ENCODE measurements around the genes ADISSP and PANK2.

DNA sequence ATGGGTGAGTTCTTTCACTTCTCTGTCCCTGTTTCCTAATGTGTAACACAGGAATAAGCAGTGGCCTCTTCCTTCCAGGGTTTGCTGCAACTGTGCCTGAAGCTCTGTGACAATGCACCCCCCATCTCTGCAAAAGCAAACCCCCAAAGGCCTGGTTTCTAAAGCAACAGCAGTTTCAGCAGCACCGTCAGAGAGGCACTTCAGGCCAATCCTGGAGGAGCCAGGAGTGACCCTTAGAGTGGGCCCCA, 2.2 kb downstream of the ADISSP start:
- RRBS, result no CpG with 5 or more reads among the region's 1 CpG

DNA sequence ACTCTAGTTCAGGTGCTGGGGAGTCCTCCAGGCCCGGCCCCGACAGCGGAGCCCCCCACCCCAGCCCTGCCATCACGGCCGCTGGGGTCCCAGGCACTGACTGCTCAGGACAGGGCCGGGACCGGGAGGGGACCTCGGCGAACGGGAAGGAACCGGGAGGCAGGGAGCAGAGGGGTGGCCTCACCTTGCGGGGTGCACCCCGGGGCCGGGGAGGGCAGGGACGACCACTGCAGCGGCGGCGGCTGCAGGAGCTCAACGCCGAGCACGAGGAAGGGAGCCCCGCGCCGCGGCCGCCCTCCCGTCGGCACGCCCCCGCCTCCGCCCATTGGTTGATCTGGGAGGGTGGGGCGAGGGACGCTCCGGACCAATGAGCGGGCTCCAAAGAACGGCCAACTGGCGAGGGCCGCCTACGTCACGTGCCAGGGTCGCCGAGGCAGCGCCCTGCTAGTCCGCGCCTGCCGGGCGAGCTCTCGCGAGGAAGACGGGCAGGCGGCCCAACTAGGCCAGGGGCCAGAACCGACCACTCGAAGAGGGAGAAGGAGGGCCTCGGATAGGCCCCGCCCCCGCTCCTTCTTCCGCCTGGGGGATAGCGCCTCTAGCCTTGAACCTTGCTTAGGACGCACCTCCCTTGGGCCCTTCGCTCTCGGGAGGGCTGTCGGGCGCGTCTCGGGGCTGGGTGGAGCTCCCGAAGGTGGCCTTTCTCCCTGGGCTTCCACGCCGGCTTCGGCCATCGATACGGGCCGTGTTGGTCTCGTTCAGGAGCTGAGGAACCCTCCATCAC, at the start of gene ADISSP:
Gene ADISSP, minus strand, starts transcription at position 275 of the 781 bp plus-strand sequence.
- RRBS, result under 1% methylated on average over 7 of the region's 73 CpGs

DNA sequence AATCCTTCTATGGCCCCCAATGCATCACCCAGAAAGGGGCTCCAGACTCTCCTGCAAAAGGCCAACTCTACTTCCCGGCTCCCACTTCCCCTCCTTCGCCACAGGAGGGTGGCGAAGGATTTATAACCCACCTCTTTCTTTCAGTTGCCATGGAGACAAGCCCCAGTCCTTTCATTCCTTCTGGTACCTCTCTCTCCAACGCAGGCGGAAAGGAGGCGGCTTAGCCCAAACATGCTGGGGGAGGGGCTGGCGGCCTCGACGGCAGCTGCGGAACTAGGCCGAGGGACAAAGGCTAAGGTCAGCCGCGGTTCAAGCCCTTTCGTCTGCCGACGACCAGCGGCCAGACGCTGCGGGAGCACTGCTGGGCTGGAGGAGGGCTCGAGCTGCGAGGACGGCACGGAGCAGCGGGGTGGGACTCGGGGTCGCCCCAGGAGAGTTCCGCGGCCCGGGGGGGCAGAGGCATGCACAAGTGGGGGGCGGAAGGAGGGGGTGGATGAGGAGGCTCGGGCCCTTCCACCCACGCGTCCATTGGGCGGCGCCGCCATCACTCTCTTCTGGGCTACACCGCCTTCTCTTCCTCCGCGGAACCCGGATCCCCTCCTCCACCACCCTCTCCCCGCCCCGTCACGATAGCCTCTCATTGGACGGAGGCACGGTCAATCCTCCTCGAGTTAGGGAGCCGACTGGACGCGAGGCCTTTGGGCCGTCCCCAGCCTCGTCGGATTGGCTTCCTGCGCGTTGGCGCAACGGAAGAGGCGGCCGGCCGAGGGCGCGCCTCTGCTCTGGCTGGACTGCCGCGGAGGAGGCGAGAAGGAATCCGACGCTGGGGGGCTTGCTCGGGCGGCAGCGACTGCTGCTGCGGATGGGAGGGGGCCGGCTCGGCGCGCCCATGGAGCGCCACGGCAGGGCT, at the start of gene PANK2:
Gene PANK2, plus strand, starts transcription at position 780 of the 910 bp plus-strand sequence.
- RRBS, result under 1% methylated on average over 6 of the region's 76 CpGs

DNA sequence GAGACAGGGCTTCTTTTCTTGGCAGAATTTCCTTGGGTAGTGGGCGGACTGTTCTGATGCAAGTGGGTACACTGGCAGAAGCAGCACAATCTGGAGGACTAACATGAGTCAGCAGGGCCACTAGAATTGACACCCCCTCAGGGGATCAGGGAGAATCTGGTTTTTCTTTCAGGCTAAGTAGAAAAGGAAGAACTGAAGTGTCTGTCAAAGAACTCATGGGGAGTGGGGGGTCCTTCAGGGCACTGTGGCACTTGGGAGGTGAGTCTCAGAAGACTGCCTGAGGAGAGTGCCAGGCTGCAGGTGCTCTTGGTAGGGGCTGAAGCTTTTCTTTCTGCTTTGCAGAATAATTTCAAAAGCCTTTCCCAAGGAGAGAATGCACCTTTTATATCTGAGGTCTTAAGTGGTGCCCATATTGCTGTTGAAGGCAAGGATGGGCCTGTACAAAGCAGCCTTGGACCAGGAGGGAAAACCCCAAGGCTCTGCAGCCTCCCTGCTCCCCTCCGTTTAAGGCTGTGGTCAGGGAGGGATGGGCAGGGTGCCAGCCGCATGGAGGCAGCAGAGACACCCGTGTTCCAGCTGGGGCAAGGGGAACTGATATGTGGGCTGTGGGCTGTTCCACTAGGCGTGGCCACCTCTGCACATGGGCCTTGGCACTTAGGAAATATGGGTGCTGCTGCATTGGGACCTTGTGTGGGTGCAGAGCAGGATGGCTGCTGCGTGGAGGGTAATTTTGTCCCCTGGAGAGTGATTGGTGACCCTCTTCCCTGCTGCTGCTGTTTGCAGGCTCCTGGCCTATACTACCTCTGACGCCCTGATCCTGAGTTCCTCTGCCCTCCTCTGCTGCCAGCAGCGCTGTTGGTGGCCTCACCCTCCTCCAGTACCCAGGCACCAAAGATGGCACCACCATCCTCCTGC, 35.0 kb downstream of the PANK2 start:
- RRBS, result no CpG with 5 or more reads among the region's 8 CpGs

DNA sequence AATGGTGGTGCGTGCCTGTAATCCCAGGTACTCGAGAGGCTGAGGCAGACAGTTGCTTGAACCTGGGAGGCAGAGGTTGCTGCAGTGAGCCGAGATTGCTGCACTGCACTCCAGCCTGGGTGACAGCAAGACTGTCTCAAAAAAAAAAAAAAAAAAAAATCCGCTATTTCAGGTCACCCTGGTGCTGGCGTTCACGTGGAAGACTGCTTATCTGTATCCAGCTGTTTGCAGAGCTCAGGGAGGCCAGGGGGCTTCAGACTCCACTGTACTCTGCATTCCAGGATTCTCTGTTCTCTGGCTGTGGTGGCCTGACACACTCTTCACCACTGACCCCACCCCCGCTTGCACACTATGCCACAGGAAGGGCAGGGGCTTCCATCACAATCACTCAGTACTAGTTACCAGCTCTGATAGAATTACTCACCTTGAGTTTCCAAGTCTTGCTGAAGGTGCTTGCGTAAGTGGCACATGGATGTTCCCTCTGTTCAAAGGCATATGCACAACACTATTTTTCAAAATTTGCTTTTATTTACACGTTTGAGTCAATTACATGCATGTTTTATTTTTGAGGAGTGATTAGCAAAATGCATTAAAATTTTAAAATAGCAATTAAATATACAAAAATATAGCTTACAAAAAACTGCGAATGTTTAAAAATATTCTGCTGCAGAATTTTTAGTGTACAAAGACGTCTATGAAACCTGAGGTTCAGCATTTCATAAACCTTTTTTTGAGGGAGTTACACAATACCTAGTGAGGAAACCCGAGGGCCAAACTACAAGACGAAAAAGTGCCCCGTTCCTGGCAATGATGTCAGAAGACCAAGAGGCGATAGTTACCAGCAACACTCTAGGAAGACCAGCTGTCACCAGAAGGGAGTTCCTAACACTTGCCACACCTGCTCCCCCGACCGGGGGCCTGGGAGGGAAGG, 37.9 kb downstream of the PANK2 start:
- RRBS, result no CpG with 5 or more reads among the region's 17 CpGs

- RRBS, result no CpG with 5 or more reads among the region's 15 CpGs
These were observed 39.9 kb upstream of the SMOX start for GRCh38 chr20:4108607-4109283.

DNA sequence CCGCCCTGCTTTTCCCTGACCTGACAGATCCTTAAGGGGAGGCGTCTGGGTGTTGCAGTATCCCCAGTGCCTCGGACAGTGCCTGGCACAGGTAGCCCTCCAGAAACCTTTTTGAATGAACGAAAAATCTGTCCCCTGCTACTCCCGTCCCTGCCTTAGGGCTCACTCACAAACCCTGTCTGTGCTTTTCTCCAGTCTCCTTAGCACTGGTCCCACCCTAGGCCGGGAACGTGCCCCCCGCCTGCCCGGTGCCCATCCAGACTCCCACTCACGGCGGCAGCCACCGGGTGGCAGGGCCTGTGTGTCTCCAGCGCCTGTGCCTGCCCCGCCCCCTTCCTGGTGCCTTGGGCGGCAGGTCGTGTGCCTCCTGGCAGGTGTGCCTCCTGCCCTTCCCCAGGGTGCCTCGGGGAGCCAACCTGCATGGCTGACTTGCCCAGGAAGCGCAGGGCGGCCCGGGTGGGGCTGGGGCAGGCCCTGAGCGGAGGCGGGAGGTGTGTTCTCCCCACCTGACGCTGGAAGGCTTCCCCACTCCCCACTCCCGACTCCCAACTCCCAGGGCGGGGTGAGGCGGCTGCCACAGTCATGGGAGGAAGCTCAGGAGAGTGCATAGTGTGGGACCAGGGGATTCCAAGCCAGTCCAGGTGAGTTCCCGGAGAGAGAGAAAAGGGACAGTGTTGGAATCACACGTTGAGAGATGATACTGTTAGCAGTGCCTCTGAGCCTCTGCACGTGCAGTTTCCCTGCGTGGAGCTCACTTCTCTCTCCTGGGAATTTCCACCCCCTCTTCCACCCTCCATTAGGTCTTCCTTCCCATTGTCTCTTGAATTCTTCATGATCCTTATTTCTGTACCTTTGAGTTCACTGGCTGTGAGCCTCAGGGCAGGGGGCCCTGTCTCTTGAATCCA, 13.3 kb downstream of the SMOX start:
- RRBS, result no CpG with 5 or more reads among the region's 30 CpGs

DNA sequence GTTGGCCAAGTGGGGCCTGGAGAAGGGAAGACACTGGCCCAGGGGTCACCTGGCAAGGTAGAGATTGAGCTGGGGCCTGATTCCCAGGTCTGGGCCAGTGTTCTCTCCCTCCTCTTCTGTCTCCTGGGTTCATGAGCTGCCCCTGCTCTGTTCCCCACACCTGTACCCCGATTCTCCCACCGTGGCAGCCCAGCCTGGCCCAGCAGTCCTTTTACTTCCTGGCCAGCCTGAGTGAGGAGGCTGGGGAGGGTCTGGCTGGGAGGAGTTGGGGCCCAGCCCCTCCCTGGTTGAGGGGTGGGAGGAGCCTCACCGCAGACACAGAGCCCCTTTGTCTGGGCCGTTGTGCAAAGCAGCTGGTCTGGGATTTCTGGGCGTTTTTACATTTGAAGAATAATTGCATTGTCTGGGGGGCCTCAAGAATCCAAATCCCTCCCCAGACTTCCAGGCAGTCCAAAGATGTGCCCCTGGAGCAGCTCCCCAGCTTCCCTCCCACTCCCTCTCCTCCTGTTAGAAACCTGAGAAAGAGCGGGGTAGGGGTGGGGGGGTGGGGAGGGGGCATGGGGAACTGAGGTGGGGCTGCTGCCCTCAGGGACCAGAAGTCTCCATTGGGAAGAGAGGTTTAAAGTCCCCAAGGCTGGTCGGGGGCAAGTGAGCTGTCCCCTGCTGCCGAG, 19.1 kb downstream of the SMOX start:
- RRBS, result no CpG with 5 or more reads among the region's 8 CpGs

GRCh38 chr20:4171381-4172055, 22.9 kb downstream of the SMOX start:
- RRBS, result no CpG with 5 or more reads among the region's 14 CpGs

GRCh38 chr20:4183265-4183481, 34.5 kb downstream of the SMOX start:
- RRBS, result no CpG with 5 or more reads among the region's 6 CpGs

DNA sequence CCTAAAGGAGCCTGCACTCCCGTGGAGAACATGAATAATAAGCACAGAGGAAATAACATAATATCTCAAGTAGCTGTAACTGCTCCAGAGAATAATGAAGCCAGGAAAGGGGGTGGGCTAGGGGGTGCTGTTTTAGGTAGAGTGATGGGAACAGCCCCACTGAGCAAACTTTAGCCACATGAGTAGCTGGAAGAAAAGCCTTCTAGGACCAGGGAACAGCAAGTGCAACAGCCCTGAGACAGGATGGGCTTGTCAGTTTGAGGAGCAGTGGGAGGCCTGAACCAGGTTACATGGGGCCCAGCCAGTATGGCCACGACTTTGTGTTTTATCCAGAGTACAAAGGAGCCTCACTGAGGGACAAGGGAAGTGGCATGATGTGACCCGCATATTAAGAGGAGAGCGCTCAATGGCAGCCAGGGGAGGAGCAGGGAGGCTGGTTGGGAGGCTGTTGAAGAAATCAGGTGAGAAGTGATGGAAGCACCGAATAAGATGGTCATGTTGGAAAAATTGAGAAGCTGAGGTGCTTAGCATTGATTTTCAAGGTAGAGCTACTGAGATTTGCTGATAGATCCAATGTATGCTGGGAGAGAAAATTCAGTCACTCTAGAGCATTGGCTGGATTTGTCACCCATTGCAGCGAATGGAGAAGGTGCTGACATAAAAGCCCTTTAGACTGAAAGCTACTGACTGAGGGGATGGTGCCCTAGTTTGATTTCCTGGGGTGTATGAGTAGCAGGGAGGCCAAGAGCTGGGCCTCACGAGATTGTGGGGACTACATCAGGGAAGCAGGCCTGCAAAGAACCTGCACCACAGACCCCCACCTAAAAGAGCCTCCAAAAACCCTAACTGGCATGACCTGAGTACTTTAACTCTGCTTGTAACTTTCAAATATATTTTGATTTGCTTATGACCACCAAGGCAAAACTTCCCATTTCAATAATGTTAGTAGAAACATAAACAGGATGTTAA, 11.4 kb downstream of the PRNP start:
- RRBS, result no CpG with 5 or more reads among the region's 7 CpGs

DNA sequence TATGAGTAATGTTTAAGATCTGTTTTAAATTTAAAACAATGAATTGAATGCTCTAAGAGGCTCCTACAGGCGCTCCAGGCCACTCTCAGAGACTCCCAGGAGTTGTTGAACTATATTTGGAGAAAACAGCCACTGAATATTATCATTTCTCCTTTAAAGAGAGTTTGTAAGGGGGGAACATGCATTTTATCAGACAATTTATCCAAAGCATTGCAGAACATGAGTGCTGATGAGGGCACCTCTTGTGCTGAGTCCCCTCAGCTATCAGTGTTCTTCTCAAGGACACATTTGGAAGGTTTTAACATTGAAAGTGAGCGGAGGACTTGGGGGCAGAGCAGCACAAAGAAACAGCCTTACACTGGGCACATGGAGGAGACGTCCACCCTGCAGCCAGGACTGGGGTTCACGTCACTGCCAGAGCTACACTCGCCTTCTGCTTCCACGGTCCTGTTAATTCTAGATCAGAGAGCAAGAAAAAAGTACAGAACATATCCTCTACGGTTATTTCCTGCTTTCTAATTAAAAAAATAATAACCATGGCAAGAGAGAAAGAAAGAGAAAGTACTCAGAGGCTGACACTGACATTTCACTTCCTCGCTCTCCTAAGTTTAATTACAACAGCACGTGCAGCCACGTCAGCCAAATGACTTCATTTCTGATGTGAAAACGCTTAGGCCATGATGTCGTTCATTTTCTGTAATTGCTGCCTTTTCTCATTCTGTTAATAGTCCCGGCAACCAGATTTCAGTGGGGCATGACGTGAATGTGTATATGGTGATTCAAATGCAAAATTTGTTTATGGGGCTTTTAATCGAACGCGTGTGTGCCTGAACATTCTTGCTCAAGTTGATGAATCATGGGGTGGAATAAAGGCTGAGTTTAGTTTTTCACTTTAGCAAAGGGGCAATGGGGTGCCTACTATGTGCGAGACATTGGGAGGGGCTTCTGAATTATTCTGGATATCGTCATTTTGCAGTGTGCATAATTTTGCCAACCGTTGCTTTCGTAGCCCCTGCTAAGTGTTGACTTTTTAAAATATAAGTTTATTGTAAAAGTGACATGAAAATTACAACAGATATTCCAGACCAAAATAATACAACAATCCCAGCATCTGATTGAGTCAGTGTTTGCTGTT, 5.2 kb downstream of the PRND start:
- RRBS, result no CpG with 5 or more reads among the region's 21 CpGs

- RRBS, result no CpG with 5 or more reads among the region's 4 CpGs
These were observed 45.1 kb downstream of the PRND start for GRCh38 chr20:4766704-4767225.

- RRBS, result no CpG with 5 or more reads among the region's 3 CpGs
These were observed 43.8 kb downstream of the RASSF2 start for GRCh38 chr20:4779543-4780034.

DNA sequence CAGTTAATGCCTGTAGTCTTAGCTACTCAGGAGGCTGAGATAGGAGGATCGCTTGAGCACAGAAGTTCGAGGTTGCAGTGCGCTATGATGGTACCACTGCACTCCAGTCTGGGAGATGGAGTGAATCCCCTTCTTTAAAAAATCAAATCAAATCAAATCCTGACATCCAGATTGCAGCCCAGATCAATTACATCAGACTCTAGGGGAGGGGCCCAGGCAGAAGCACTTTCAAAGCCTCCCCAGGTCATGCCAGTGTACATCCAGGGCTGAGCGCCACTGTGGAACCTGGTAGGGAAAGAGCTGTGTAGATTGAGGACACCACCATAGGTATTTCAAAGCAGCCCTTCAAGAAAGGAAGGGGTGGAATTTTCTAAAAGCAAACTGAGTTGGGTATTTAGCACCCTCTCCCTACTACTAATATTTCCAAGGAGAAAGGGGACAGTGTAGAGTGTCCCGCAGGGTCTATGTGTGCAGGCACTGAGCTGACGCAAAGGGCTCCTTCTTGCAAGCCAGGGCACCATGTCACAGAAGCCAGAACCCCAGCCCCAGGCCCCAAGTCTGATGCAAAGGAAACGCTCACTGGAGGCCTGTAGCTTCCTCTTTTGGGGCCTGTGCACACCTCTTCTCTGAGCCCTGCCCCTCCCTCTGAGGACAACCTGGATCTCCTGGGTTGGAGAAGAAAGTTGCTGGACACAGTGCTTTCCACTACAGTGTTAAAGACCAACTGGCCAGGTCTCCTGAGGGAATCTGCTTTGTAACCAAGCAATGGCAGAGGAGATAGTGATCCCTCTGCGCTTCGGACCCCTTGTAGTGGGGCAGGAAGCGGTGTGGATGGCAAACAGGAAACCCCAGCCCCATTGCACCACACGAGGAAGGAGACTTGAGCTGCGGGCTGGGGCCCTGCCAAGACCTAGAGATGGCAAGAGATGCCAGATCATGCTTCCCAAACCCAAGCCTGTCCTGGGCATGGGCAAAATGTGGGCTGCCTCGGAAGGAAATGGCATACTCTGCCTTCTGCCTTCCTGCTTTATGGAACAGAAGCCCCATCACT, 11.9 kb downstream of the RASSF2 start:
- RRBS, result no CpG with 5 or more reads among the region's 13 CpGs

GRCh38 chr20:4813084-4814093, 10.0 kb downstream of the RASSF2 start:
- RRBS, result no CpG with 5 or more reads among the region's 23 CpGs

DNA sequence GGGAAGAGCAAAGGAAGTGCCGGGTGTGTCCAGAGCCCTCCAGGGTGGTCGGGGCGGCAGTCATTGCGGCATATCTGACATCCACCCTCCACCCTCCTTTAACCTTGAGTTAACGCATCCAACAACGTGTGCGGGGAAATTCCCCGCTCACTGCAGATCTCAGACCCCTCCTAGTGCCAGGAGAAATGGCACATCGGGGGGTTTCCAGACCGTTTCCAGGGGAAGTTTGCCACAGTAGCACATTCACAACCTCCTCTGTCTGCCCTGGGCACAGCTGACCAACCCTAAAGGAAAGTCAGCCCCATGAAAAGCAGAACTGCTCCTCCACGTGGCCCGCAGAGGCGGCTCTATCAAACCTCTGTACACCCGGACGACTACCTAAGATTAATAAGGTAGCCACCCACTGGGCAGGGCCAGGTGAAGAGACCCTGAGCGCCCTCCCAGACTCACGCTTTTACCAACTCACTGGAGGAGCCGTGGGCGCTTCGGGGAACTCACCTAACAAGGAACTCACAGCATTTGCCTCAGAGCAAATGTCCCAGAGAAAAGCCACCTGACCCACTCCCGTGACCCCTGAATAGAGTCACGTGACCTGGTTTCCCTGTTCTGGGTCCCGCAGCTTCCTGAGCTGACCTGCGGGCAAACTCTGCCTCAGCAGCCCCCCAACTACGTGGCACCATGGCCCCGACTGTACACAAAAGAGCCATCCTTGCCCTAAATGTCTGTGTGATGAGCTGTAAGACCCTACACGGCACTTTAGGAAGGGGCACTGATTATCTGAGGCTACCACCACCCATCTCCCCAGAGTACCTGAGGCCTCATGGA, 8.6 kb downstream of the RASSF2 start:
- RRBS, result no CpG with 5 or more reads among the region's 27 CpGs

DNA sequence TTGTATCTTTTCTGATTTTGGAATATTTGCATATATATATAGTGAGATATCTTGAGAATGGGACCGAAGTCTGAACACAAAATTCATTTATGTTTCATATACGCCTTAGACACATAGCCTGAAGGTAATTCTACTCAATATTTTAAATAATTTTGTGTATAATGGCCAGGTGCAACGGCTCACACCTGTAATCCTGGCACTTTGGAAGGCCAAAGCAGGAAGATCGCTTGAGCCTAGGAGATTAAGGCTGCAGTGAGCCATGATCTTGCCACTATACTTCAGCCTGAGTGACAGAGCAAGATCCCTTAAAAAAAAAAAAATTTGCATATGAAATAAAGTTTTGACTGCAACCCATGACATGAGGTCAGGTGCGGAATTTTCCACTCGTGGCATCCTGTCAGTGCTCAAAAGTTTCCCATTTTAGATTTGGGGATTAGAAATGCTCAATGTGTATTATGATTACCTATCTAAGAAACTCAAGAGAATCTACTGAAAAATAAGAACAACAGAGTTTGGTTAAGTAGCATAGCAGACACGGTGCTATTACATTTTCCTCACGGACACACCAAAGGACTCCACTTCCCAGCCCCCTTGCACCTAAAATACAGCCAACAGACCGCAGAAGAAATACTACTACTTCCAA, 11.8 kb downstream of the SLC23A2 start:
- RRBS, result no CpG with 5 or more reads among the region's 9 CpGs

DNA sequence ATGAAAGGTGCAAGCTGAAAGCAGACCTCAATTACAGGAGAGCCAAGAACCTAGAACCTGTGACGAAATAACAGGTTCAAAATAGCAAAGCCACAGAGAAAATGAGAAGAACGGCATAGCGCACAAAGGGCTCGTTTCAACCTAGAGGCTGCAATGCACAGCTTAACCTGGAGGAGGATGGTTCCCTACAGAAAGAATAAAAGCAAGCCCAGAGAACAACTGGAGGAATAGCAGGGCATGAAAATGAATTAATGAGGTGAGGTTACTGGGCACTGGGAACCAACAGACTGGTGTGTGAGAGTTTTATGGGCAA, 3.0 kb downstream of the SLC23A2 start:
- RRBS, result no CpG with 5 or more reads among the region's 4 CpGs

DNA sequence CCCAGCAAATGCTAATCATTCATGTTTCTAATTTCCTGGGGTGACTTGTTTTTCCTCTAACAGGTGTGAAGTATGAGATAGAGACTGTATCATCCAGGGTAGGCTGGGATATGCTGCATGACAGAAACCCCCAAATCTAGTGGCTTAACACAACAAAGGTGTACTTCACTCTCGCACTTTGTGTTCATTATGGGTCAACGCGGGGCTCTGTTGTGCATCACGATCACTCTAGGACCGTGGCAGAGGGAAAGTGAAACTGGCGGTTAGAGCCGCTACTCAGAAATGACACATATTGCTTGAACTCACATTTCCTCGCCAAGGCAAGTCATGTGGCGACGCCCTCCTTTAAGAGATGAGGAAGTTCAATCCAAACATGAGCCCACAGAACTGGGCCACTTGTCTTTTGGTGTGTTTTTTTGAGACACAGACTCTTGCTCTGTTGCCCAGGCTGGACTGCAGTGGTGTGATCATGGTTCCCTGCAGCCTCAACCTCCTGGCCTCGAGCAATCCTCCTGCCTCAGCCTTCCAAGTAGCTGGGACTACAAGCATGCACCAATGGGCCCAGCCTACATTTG, 34.4 kb downstream of the TMEM230 start:
- RRBS, result no CpG with 5 or more reads among the region's 11 CpGs